Temporal lobe (tissue), 2 donors: ENCODE results near the genes PRR20G and ABTB1.

DNA sequence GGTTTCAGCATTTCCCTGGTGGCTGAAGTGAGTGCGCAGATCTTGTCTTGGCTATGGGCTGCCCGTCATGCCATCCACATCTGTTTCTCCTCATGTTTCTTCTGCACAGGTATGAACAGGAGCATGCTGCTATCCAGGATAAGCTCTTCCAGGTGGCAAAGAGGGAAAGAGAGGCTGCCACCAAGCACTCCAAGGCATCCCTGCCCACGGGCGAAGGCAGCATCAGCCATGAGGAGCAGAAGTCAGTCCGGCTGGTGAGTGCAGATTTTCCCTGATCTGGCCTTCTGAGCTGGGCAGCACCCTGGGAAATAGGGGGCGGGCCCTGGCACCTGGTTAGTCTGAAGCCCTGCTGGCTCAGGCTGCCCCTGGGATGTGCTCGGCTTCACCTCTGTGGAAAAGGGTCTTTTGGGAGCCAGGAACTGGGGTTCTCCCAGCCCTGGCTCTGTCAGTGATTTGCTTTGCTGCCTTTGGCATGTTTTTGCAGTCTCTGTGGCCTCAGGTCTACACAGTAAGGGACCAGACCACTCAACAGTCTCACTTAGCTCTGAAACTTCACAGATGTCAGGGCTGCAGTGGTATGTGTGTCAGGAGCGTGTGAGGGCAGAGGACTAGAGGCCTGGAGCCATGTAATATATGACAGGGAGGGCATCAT is 29.1 kb downstream of the CHCHD6 start:
- RAMPAGE, long total RNA: no peak

- RAMPAGE, long total RNA: no peak
Observed at GRCh38 chr3:126847892-126848284, 135.0 kb upstream of the PLXNA1 start.

DNA sequence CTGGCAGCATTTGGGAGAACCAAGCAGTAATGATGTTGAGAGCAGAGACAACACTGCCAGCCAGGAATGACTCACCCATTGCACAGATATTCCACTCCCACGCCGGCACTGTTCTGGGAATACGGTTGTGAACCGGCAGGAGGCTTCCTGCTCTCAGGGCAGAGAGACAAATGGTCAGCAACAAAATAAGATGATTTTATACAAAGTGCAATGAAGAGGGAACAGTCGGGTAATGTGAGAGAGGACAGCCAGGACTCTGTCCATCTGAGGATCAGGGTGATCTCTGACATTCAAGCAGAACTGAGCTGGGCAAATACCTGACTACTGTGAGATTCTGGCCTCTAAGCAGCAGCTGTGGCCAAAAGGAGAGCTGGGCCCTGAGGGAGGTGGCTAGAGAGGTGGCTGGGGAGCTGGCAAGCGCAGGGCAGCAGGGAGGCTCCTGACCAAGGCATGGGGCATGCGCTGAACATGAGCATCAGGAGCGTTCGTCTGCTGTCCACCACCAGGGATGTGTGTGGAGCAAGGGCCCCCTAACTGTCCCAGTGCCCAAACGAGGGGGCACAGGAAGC is 56.0 kb upstream of the PLXNA1 start:
- RAMPAGE, long total RNA: no peak

DNA sequence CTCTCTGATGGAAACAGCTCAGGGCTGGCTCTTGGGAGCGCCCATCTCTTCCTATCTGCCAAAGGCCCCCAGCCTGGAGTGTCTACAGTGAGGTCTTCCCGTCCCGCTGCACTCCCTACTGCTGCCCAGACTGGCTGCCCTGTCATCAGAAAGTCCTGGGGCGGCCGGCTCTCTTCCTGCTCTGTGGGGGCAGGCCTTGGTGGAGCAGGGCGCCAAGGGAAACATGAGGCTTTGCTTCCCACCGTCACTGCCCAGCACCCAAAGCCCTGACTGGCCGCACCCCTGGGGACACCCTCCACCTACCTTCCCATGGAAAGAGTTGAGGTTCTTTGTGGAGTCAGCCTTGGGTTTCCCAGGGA is 52.0 kb upstream of the PLXNA1 start:
- RAMPAGE, long total RNA: no peak

DNA sequence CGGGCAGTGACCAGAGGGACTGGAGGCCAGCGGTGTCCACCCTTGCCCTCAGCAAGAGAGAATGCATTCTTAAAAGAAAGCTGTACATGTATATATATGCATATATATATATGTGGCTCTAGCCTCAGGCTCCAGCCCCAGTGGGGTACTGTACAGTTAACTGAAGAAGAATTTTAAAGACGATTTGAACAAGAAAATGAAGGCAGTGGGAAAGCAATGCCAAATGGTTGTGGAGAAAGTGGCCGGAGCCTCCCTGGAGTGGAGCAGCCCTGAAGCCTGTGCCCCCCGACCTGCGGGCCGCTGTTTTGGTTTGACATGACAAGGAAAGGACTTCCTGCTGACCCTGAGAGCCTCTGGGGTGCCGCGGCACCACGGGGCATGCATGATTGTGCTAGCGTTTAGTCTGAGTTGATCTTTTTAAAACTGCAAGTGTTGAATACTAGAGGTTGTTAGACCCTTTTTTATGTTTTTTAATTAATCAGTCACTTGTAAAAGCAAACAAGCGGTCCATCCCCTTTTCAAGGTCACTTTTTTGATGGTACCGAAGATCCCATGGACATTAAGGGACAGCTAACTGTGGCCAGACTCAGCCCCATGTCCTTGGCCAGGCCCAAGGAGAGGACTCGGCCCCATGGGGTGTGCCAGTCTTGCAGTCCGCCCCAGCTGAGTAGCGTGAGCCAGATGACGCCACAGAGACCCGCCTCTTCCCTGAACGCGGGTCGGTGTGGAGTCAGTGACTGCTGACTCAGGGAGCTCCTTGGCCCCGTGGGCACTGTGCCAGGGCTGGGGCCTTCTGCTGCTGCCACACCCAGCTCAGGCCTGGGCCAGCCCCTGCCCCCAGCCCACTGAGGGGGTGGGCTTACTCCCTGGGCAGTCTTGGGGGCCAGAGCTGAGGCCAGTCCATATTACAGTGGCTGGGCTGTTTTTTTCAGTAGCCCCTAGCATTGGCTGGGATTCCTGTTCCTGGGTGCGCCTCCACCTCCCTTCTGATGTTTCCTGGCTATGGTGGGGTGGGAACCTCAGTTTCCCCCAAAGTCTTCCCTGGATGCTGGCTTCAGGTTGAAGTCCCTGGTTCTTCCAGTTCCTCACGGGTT is 52.6 kb downstream of the PLXNA1 start:
- RAMPAGE, long total RNA: no peak

GRCh38 chr3:127287815-127288386 is at the start of gene PRR20G:
PRR20G (minus strand) TSS chr3:127288046.
- RAMPAGE, long total RNA: no peak

- RAMPAGE, long total RNA: no peak
Observed at GRCh38 chr3:127542243-127543274, 48.0 kb downstream of the TPRA1 start.

DNA sequence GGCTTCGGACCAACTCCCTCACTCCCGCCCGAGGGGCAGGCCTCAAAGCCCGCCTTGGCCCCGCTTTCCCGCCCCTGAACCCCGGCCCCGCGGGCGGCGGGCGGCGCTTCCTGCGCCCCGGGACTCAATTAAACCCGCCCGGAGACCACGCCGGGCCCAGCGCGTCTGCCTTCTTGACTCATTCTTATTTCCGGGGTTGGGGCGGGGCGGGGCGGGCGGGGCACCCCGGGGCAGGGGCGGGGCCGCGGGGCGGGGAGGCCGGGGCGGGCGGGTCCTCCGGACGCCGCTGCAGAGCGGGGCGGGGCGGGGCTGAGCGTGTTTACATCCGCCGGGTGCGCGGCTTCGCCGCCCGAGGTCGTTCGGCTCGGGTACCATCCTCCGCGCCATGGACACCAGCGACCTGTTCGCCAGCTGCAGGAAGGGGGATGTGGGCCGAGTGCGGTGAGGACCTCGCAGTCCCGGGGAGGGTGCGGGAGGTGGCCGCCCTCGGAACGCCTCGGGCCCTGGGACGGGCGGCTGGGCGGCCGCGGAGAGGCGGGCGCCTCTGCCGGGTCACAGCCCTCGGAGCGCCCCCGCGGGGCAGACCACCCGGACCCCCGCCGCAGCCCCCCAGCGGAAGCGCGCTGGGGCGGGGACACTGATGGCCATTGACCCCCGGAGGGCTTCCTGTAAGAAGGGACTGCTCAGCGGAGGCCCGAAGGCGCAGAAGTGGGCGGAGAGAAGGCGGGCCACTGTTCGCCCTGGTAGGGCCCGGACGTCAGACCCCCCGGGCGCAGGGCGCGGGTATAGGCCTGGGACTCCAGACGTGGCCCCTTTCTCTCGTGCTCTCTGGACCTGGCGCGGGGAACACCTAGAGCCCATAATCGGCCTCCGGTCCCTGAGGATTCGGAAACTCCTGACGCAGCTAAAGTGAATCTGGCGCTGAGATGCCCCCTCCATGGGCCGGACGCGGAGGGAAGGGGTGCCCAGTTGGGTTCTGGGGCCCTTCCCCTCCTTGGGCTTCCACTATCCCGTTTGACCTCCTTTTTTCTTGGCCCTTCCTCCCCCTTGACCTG is at the start of gene ABTB1:
Gene ABTB1, plus strand, starts transcription at position 312 of the 1,055 bp plus-strand sequence.
- RAMPAGE, long total RNA: no peak

GRCh38 chr3:127689260-127690028 is 16.7 kb downstream of the ABTB1 start:
- RAMPAGE, long total RNA: no peak

DNA sequence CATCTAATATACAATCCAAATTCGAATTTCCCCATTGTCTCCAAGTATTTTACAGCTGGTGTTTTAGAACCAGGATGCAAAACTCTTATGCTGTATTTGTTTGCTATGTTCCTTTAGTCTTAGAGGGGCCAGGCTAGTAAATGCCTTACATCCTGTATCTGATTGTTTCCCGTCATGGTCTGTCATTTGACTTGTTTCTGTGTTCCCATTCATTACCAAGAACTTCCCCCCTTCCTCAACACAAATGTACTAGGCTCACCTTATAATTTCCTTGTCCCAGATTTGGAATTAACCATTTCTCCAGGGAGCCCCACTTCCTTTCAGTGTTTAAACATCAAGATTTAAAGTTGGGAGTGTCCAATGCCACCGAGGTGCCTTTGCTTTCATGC is 54.2 kb downstream of the ABTB1 start:
- RAMPAGE, long total RNA: no peak

GRCh38 chr3:127740365-127741367 is 67.9 kb downstream of the ABTB1 start:
- RAMPAGE, long total RNA: no peak

GRCh38 chr3:127751130-127751820 is 71.0 kb downstream of the MGLL start:
- RAMPAGE, long total RNA: no peak

GRCh38 chr3:127786797-127788074 is 35.1 kb downstream of the MGLL start:
- RAMPAGE, long total RNA: no peak

DNA sequence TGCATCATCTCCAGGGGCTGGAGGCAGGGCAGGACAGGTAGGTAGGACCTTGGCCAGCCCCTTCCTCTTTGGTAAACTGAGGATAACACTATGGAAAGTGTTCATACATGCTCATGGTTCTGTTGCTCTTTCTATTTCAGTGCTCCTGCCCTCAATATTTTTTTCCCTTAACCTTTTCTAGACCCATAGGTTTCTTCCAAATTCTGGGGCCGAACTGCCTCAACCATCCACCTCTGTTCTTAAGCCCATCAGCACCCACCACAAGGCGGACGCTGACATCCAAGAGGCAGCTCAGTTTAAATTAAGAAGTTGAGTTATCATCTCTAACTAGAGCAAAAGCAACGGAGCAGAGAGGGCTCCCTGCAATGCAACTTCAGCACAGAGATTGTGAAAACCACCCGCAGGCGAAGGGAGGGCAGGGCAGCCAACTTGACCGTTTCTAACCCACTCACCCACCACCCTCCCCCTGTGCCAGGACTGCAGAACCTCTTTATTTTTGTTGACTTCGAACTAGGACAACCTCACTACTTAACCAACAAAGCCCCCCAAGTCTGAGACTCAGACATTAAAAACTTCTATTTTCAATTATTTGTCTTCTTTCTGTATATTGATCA is 2.3 kb downstream of the MGLL start:
- RAMPAGE, long total RNA: no peak

DNA sequence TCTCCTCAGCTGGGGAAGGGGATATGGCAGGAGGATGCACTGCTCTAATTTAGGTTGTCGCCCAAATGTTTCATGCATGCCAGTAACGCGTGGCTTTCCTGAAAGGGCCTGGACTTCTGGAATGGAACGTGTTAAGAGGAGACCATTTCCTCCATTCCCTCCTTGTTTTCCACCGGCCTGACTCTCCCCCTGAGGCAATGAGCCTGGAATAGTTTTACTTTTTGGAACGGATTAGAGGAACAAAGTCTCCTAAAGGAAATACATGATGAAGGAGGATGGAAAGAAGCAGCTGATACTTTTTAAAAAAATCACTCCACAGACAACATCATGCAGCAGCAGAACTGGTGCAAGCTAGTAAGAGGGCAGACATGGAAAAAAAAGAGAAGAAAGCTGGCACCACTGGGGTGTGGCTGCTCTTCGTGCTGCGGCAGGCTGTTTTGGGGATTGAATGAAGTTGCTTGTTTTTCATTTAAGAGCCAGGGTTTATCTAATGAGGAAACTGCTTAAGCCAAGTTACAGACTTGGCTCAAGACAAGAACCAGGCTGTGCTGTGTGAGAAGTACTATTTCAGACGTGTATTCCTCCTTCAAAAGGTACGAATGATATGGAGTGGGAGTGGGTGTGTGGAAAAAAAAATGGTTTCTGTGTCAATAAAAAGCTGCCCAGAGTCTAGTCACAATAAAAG is 3.5 kb upstream of the KBTBD12 start:
- RAMPAGE, long total RNA: no peak

DNA sequence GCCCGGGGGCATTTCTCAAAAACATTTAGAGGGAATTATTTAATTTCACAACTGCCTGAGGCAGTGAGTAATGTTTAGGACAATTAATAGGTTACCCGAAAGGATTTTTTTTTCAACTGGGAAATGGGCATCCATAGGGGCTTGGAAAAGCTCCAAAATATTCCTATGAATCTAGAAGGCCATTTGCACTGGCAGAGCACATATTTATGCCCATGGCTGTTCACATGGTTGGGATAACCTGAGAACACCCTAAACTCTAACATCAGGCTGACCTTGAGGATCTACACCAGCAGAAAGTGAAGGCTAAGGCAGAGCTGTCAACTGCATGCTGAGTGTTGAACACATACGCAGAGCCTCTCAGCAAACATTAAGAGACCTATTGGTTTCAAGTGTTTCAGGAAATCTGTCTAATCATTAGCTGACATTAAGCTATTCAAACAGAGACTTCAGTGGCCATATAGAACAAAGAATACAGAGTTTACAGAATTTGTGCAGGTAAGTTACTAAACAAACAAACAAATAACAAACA is 16.2 kb upstream of the SEC61A1 start:
- RAMPAGE, long total RNA: no peak

GRCh38 chr3:128070665-128071315 is 18.6 kb downstream of the SEC61A1 start:
- RAMPAGE, long total RNA: no peak

GRCh38 chr3:128071994-128072946 is 20.0 kb downstream of the SEC61A1 start:
- RAMPAGE, long total RNA: no peak

- RAMPAGE, long total RNA: no peak
Observed at GRCh38 chr3:128094318-128094822, 29.2 kb downstream of the RUVBL1 start.

GRCh38 chr3:128113918-128114345 is 9.7 kb downstream of the RUVBL1 start:
- RAMPAGE, long total RNA: no peak